Duodenum (tissue), 1 donor: ENCODE results near the genes PARD3B and FAM237A.

GRCh38 chr2:203860917-203861576 is 6.5 kb upstream of the CTLA4 start:
- PRO-cap, result no peak

DNA sequence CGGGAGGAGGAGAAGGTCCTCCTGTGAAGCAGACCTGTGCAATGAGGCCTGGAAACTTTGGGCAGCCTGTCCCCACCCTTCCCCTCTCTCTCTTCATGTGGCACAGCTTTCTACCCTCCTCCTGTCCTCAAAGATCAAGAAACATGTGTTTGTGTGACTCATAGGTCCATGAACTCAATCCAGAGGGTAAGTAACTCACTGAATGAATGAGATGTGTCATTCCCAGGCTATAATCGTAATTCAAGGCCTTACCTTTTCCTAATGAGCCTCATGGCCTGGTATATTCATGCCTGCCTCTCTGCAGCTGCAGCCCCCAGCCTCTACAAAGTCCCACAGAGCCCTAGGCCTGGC is 288.0 kb upstream of the PARD3B start:
- PRO-cap, result no peak

DNA sequence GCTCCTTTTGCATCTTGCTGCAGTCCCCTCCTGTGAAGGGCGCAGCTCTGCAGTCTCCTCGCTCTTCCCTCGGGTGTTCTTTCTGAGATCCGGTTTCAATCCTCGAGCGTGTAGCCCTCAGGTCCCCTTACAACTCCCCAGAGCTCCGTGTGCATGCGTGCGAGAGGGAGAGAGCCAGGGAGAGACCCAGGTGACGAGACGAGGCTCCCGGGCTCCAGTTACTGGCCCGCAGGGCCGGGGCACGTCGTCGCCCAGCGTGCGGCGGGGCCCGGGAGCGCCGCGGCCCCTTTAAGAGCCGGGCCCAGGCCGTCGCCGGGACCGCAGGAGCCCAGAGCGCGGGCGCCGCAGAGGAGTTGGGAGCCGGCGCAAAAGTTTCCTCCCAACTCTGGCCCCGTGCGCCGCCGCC is at the start of gene PARD3B:
Gene PARD3B (plus strand): TSS at position 318 of the 406 bp plus-strand sequence.
- PRO-cap, result unidirectional peak, plus-strand start at position 22 of the sequence; bidirectional peak, plus-strand start at position 331 of the sequence, minus-strand start at position 378 of the sequence

GRCh38 chr2:204717394-204717869 is 172.2 kb downstream of the PARD3B start:
- PRO-cap, result no peak

DNA sequence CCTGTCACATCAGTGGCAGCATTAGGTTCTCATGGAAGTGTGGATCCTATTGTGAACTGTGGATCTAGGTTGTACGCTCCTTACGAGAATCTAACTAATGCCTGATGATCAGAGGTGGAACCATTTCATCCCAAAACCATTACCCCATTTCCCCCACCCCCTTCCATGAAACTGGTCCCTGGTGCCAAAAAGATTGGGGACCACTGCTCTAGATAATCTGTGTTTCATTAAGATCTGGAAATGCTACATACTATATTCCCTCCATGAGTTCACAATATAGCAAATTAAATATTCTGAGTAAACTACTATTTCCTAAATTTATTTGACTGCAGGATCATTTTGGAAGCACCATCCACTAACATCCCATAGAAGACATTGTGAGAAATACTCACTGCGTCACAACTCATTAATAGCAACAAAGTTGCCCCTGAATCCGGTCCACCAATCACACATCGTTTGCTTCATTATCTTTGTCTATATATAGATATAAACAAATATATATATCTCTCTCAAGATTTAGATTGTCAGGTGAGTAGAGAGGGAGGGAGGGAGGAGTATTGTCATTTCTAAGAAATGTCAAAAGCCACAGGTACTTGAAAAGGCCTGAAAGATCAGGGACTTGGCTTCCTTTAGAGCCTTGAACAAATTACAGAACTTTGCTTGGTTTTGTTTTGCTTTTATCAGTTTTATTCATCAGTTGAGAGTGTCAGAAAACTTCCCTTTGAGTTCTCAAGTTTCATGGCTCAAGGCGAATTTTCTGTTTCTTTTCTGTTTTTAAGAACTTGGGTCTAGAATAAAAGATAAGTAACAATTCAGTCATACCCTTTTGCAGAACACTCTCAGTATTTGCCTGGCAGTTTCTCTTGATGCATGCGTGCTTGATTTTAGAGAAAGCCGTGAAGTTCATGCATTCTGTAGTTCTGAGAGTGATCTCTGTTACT is 531.6 kb downstream of the PARD3B start:
- PRO-cap, result no peak

DNA sequence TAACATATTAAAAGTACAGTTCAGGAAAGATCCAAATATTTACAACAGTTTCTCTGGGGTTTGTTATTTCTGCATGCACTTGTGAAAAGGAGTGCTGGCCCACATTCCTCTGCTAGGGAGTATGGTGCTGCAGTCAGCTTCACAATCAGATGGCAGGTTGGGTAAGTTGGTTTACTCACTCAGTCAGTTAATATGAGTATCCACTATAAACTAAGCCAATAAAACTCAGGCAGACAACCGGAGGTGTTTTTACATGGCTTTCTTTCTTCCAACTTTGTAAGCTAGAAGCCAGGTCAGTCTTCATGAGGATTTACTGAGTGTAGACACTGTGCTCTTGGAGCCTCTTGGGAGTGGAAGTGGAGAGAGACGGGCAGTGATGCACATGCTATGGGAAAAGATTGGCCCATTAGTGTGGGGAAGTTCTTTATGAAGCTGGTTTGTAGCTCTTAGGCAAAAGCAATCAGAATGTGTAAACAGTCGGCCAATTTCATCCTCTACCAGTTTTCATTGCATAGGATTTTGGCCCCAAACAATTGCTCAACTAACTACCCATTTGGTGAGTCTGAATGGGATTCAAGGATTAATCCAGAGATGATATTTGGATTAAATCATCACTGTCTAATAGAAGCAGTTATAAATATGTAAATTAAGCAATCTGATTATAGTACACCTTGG is 545.3 kb downstream of the PARD3B start:
- PRO-cap, result no peak

GRCh38 chr2:205582106-205582805 is 100.0 kb upstream of the NRP2 start:
- PRO-cap, result no peak

DNA sequence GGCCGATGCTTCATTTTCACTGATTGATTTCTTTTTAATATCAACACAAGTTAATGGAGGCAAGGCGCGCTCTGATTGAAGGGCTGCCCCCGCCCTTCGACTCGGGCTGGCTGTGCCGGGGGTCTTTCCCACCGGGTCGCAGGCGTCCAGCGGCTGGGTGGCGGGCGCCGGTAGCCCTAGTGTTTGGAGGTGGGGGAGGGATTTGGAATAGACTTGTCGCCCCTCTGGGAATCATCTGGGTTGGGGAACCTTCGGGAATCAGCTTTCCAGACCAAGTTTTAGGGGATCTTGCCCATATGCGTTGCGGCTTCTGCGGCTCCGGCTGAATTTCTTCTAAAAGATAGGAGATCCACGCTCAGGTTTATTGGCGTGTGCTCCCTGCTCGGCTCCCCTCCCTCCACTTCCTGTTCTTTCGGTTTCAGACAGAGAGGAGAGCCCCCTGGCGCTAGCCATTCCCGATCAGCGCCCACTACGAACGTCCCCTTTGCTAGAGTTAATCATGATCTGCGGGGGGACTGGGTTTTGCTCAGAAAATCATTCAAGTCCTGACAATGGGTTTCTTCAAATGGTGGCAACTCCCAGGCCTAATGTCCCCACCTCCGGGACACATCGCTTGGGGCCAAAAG is 4.2 kb downstream of the NRP2 start:
- PRO-cap, result no peak

- PRO-cap, result no peak
Observed at GRCh38 chr2:205688284-205688664, 6.0 kb downstream of the NRP2 start.

GRCh38 chr2:205744276-205744811 is 62.0 kb downstream of the NRP2 start:
- PRO-cap, result no peak

DNA sequence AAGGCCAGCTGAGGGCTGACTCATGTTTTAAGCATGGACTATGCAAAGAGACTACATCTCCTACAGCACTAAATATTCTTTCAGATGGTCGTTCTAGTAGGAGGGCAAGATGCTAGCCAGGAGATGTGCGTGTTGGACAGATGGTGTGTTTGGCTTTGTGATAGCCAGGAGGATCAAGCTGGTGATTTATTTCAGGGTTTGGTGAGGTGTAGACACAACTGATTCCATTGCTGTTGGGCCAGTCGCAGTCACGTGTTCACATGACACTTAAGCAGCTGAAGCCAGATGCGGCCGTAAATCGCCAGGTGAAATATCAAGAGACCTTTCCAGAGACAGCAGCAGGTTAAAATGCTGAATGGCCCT is 75.9 kb downstream of the NRP2 start:
- PRO-cap, result no peak

- PRO-cap, result no peak
Observed at GRCh38 chr2:205930270-205930601, 155.7 kb downstream of the INO80D start.

DNA sequence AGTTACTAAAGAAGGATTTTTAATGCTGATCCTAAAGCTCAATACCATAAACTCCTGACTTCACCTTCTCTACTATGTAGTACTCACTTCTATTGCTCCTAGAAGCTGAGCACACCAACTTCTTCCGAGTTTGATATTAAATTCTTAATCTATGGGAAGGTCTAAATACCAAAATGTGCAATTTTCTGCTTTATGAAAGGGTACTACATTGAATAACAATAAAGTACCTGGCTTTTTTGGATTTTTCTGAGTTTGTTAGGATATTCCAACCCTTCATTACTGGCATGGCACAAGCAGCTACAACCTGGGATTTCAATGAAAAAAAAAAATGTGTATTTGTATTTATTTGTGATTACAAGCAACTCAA is 10.5 kb downstream of the NDUFS1 start:
- PRO-cap, result no peak

DNA sequence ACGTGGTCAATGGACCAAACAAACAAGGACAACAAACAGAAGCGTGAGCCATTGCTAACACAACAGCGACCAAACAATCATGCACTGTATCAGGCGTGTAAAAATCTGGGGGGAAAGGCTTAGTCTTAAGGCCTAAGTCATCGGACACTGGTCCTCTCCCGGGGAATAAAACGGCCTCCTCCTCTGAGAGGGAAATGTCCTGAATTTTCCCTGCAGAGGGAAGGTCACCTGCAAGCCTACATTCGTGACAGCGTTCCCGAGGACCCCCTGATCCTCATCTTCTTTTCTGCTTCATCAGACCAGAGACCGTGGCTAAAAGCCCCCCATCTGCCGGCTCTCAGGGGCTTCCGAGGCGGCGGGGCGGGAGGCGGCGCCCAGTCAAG is 397 bp downstream of the NDUFS1 start:
- PRO-cap, result no peak

DNA sequence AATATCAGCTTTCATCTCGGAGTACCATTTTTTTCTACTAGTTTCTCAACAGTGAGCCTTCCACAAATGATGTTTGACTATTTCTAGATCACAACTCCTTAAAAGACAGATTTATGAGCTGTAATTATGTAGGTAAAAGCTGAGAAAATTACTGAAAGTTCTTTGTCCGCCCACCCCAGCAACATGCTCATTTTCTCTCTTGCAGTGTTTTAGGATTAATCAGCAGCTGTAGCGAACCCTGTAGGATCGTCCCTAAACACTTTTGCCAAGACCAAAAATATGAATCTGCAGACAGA is 361 bp downstream of the CMKLR2 start:
- PRO-cap, result no peak

GRCh38 chr2:206411017-206411316 is 32.4 kb upstream of the ADAM23 start:
- PRO-cap, result no peak

DNA sequence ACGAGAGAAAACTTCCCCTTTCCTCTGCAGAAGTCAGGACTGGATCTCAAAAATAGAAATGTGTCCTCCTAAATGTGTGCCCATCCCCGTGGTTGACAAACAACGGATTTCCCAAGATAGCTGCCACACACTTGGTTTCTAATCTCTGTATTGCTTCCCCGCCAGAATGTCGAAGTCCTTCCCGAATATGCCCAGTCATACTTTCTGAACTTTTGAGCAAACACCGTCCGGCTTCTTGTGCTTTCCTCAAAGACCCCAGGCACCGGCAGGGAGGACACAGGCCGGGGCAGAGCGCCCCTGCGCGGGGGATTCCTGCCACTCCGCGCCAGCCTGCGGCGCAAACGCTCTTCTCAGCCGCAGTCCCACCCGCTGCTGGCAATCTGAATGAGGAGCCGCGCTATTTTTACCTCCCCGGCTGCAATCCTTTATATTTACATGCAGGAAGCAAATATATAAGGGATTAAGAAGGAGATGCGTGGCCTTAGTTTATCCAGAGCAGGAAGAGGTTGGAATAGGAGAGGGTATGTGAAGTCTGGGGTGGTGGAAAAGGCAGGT is 659 bp upstream of the ADAM23 start:
- PRO-cap, result no peak

- PRO-cap, result no peak
Observed at GRCh38 chr2:206642206-206642579, at the start of gene FAM237A. FAM237A (plus strand) TSS chr2:206642487.

GRCh38 chr2:206764659-206765026 is 485 bp downstream of the MDH1B start:
- PRO-cap, result no peak

GRCh38 chr2:206799063-206799503 is 33.7 kb downstream of the FASTKD2 start:
- PRO-cap, result no peak